Retinal pigment epithelial cell (primary cell): ENCODE results near the genes GRIP1, SLC35E3 and LRRC10.

- RRBS = no CpG with 5 or more reads among the region's 21 CpGs
Observed at GRCh38 chr12:65962792-65963835, 138.8 kb downstream of the HMGA2 start.

GRCh38 chr12:66132366-66132941 is 1.9 kb upstream of the LLPH start:
- RRBS = no CpG with 5 or more reads among the region's 1 CpG

- RRBS = no CpG with 5 or more reads among the region's 4 CpGs
Observed at GRCh38 chr12:66144987-66145472, 14.5 kb upstream of the LLPH start.

- RRBS = no CpG with 5 or more reads among the region's 11 CpGs
Observed at GRCh38 chr12:66678785-66679452, at the start of gene GRIP1. TSS of gene GRIP1 (minus strand) at chr12:66679076.

DNA sequence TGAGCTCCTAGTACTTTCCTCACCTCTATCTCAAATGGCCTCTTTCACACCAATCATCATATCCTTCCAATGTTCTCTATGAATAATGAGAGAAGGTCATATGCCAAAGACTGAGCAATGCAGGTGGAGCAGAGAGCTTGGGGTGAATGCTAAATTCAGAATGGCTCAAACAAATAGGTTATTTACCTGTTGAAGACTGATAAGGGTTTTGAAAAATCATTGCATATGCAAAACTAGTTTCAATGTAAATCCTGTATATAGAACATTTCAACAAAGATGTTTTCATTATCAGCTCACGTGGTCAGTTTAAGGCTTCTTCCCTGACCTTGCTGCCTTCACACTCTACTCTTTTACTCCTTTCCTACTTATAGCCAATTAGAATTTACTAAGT is 230.3 kb upstream of the GRIP1 start:
- RRBS = no CpG with 5 or more reads among the region's 1 CpG

DNA sequence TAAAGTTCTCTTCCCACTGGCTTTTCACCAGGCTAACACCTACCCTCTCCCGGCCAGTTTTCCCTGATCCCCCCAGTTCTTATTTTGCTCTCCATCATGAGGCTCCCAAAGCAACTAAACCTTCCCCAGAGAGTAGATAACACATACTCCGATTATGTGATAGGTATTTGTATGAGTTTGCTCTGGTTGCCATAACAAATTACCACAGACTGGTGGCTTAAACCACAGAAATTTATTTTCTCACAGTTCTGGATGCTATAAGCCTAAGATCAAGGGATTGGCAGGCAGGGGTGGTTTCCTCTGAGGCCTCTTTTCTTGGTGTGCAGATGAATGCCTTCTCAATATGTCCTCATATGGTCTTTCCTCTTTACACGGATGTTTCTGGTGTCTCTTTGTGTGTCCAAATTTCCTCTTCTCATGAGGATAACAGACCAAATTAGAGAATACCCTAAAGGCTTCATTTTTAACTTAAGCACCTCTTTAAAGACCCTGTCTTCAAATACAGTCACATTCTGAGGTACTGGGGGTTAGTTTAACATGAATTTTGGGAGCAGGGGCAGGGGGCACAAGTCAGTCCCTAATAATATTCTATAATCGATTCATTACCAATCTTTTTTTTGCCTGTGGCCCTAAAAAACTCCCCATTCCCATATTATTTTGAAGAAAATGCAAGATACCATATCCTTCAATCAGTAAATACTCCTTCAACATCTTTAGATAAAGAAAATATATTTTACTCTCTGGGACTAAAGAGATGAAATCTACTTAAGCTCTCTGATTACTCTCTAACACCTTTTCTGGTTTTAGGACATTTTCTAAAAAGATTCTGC is 285.9 kb upstream of the GRIP1 start:
- RRBS = no CpG with 5 or more reads among the region's 4 CpGs

- RRBS = no CpG with 5 or more reads among the region's 13 CpGs
Observed at GRCh38 chr12:67430627-67431771, 161.8 kb downstream of the CAND1 start.

GRCh38 chr12:67899926-67900620 is 251.5 kb downstream of the DYRK2 start:
- RRBS = no CpG with 5 or more reads among the region's 26 CpGs

- RRBS = no CpG with 5 or more reads among the region's 2 CpGs
Observed at GRCh38 chr12:68180802-68181519, 21.4 kb upstream of the IFNG start.

DNA sequence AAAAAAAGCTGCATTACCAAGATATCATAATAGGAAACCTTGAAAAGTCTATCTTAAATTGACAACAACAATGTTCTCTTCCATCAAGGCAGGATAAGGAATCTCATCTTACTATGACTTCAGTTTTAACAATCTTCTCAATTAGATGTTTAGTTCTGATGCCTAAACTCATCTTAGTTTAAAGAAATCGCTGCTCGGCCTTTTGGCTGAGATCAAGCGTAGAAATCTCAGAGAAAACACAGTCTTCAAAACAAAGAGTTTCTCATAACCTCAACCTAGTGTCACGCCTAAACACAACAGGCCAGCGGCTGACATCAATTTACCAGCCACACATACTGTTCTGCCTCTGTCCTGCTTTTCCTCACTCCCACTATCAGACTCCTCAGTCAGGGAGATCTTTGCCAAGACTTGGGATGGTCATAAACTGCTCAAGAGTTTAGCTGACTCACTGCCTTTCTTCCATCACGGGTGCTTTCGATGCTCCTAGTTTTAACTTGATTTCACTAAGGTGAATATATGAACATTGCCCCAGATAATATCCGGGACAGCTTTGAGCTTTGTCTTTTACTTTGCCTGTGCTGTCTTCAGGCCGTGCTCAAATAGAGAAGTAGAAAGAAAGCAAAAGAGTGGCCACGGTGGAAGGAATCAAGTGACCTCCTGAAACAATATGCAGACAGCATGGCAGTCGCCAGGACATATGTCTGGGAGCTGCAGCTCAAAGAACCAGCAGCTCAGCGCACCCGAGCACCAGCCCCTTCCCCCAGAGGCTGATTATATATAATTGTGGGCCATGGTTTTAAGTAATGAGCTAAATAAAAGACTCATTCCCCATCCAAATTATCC is 12.2 kb downstream of the MDM1 start:
- RRBS = no CpG with 5 or more reads among the region's 13 CpGs

- RRBS = no CpG with 5 or more reads among the region's 10 CpGs
Observed at GRCh38 chr12:68441919-68442767, 110.0 kb upstream of the MDM1 start.

GRCh38 chr12:68615049-68615868 is 4.6 kb downstream of the RAP1B start:
- RRBS = no CpG with 5 or more reads among the region's 7 CpGs

DNA sequence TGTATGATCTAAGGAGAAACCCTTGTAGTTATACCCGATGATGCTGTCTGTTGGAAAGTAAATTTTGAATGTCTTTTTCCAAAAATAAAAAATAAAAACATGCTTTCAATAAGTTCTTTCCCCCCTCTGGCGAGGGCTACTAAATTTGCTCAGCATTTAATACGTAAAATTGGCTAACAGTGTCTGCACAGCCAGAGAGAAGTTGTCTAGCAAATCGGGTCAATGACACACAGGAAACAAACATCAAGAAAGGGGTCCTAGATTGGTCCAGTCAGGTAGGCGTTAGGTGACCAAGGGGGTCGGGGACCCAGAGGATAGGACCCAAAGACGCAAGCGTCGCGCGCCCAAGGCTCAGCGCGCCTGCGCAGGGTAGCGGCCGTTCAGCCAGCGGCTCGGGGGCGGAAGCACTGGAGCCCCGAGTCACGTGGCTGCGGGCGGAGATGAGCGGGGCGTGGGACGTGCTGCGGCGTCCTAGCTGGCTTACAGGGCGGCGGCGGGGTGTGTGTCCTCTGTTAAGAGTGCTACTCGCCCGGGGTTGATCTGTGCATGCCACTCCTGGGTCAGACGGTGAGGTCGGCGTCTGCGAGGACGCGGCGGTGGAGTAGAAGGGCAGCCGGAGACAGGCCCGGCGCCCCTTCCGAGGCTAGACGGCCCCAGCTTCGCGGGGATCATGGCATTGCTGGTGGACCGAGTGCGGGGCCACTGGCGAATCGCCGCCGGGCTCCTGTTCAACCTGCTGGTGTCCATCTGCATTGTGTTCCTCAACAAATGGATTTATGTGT is at the start of gene SLC35E3:
Gene SLC35E3, plus strand, starts transcription at position 469 of the 782 bp plus-strand sequence.
- RRBS = under 1% methylated on average over 17 of the region's 53 CpGs

- RRBS = no CpG with 5 or more reads among the region's 7 CpGs
Observed at GRCh38 chr12:68788884-68789530, 19.0 kb upstream of the MDM2 start.

DNA sequence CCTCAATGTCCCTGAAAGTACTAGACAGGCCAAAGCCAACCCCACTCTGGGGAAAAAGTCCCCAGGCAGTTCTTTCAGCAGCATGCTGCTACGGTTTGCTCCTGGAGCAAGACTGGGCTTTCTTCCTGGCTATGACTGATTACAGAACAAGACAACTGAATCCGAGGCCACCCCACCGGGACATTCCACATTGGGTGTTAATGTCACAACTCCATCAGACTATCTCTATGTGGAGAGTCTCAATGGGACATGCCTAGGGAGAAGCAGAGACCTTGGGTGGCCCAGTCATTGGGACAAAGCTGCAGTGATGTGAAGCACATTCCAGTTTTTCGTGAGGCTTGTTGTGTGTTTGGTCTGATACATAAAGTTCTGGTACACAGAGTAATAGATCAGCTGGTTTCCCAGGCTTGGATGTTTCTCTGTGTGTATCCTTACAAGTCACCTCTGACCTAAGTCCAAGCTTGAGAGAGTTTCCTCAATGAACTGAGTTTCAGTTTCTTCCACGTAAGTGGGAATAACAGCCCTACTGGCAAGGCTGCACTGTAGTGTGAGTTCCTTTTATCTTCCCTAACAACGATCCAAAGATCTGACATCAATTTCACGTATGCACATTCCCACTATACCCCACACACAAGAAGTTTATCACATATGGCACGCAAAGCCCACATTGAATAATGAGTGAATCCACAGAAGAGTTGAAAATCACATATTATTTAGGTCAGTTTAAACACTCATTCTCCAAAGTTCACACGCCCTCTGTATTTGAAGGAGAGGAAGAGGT is 42.2 kb downstream of the CPM start:
- RRBS = no CpG with 5 or more reads among the region's 9 CpGs

GRCh38 chr12:68932115-68932491 is 868 bp downstream of the CPM start:
- RRBS = no CpG with 5 or more reads among the region's 3 CpGs

DNA sequence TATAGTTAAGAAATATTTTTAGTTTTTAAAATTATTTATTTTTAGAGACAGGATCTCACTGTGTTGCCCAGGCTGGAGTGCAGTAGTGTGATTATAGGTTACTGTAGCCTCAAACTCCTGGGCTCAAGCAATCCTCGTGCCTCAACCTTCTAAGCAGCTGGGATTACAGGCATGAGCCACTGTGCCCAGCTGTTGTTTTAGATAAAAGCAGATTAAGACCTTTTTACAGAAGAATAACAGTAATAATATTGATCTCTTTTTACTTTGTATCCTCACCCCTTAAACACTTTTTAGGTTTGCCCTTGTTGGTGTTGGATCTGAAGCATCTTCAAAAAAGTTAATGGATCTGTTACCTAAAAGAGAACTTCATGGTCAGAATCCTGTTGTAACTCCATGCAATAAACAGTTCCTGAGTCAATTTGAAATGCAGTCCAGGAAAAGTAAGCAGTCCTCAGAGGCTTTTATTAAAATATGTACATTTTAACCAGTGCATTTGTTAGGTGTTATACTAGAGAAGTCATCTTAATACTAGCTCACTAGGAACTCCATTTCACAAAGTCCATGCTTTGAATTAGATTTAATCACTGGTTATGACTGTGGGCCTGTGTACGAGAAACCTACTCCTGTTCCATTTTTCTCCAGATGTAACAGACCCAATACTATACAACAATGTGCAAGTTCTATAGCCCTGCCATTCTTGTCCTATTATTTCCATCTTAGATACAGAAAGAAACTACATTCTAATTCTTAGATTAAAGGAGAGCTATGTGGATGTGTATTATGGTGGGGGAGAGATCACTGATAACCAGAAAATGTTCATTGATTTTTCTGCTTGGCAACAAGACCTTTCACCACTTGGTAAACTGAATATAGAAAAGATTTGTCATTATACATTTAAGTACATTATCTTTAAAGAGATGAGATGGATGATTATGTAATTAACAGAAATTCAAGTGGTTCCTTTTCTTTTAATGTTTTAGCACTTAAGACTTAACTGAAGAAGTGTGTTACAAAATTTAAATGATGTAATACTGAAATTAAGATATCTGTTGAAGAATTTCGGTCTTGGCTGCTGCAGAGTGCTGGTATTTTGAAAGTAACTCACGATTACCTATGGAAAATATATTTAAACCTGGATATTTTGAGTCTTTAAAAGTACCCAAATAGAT is 17.4 kb downstream of the CPSF6 start:
- RRBS = no CpG with 5 or more reads among the region's 4 CpGs

DNA sequence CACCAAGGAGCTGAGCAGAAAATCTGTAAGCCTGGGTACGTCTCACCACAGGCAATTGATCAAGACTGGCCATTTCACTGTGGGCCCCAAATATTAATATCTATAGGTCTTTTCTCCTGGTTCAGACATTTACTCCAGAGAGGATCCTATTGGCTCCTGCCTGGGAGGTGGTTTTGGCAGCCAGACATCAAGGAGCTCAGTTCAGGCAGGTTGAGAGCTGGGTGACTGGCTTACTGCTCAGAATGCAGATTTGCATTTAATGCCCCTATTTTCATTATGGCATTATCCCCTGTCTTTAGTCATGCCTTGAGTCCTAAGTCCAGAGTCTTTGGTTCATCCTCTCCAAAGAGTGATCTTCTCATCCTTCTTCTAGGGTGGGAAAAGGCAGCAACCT is 4.6 kb upstream of the LYZ start:
- RRBS = no CpG with 5 or more reads among the region's 1 CpG

- RRBS = no CpG with 5 or more reads among the region's 16 CpGs
Observed at GRCh38 chr12:69610561-69611198, at the start of gene LRRC10. TSS of gene LRRC10 (minus strand) at chr12:69610907.